CMK (cell line): ENCODE results near the gene KCNK4.

GRCh38 chr11:64248251-64249107 is 1.7 kb upstream of the PPP1R14B start:
- RRBS, result 70% methylated on average over 4 of the region's 14 CpGs

DNA sequence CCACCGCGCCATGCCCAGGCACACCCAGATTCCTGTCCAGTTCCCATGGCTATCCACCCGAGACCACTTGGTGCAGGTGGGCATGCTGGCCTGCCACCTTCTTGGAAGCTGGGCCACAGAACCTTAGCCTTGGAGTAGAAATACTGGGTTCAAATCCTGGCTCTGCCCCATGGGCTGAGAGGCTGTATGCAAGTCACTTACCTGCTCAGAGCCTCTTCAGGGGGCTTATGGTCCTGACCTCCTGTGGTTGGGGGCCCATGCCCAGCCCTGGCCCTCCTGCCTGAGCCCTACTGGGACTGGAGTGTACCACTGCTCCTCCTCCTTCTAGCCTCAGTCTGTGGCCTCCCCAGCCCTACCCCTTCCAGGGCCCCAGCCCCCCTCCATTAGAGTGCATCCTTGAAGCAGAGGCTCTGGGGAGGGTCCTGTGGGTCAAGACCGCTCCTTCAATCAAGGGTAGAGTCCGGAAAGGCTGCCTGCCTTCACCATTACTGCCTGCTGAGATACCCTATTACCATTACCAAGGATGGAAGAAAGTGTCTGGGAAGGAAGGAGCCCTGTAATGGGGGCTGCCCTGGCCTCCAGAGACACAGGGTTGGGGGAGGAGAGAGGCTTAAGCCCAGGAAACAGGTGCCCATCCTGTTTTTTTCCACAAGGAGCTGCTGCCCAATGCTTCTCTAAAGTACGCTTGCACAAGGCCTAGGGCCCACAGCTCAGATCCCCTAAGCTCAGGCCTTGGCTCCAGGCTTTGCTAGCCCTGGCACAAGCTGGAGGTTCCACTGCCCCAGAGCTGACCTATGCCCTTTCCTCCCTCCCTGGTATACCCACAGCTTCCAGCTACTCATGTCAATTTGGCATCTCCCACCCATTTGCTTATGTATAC is 1.9 kb upstream of the PLCB3 start:
- RRBS, result no CpG with 5 or more reads among the region's 6 CpGs

DNA sequence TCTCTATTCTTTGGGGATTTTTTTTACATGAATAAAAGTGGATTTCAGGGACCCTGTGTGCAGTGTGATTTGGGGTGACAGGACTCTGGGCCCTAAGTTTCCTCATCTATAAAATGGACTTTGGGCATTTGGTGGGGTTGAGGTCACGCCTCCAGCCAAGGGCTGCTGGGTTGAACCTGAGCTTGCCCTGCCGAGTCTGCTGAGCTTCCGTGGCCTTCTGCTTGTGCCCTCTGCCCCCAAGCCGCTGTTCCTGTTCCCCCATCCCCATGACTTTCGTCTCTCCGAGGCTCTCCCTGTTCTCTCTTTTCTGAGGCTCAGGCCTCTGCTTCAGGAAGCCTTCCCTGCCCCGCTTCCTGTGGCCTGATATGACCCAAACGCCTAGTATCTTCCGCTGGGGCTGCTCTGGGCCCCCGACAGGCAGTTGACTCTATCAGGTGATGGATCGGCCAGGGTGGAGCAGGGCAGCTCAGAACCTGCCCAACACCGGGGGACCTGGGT is 16.5 kb downstream of the BAD start:
- RRBS, result no CpG with 5 or more reads among the region's 12 CpGs

DNA sequence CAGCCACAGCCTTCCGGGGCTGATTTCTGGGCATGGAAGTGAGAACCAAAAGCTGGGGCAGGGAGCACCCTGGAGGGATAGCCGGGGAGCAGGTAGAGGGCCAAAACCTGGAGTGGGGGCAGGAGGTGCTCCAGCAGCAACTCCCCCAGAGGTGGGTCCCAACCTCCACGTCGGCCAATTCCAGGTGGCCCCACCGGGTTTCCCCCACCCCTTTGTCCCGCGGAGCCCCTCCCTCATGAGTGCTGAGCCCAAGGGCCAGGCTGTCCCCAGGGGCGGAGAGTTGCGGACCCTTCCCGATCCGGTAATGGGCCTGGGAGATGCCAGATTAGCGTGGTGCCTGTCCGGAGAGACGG is at the start of gene KCNK4:
Gene KCNK4 (plus strand): TSS at position 239 of the 353 bp plus-strand sequence.
- RRBS, result 89% methylated on average over 13 of the region's 14 CpGs

GRCh38 chr11:64299238-64300116 is 681 bp upstream of the CATSPERZ start:
- RRBS, result 68% methylated on average over 19 of the region's 76 CpGs

DNA sequence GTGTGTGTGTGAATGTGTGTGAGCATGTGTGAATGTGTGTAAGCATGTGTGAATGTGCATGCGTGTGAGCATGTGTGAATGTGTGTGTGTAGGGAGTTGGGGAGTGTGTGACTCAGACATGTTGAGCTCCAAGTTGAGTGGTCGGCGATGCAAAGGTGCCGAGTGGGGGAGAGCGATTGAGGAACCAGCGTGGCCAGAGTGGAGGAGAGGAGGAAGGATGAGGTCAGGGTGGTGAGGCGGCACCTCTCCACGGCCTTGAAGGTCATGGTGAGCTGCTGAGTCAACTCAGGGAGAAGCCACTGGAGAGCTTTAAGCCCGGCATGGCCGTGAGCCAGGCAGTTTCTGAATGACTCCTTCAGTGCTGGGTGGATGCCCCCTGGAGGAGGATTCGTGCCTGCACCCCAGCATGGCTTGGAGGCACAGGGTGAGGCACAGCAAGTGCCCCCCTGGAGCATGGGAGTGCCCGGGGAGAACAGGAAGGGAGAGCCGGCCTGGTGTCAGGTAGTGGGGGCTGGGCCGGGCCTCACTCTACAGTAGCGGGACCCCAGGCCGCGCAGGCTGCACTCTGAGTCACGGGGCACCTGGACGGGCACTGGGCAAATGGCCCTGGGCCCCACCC is 8.3 kb upstream of the CCDC88B start:
- RRBS, result no CpG with 5 or more reads among the region's 19 CpGs

DNA sequence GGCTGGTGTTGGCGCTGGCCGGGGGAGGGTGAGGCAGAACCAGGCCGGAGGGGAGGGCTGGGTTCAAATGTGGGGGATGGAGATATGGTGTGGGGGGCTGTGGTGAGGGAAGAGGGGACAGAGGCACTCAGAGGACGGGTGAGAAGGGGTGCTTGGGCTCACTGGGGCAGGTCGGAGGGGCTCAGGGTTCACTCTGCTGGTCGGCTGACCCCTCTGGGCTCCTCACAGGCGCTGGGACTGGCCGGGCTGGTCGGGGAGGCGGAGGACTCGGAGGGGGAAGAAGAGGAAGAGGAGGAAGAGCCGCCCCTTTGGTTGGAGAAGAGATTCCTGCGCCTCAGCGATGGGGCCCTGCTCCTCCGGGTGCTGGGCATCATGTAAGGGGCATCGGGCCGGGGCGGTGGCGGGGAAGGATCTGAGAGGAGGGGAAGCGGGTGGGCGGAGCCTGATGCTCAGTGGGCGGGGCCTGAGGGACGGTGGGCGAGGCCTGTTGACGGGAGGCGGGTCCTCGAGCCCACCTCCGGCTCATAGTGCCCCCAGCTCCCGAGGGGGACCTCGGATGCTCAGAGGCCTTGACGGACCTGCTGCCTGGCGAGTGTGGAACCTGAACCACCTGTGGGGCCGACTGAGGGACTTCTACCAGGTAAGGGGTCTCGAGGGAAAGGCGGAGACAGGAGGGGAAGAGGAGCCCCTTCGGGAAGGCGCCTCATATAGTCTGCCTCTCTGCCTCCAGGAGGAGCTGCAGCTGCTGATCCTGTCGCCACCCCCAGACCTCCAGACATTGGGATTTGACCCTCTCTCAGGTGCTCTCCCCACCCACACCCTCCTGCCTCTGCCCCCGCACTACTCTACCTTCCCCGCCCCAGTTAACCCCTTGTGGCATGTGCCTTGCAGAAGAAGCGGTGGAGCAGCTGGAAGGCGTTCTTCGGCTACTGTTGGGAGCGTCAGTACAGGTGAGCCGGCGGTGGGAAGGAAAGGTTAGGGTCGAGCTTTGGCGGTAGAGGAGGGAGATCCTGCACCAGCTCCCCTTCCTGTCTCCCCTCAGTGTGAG is 699 bp downstream of the CCDC88B start:
- RRBS, result 34% methylated on average over 7 of the region's 48 CpGs

DNA sequence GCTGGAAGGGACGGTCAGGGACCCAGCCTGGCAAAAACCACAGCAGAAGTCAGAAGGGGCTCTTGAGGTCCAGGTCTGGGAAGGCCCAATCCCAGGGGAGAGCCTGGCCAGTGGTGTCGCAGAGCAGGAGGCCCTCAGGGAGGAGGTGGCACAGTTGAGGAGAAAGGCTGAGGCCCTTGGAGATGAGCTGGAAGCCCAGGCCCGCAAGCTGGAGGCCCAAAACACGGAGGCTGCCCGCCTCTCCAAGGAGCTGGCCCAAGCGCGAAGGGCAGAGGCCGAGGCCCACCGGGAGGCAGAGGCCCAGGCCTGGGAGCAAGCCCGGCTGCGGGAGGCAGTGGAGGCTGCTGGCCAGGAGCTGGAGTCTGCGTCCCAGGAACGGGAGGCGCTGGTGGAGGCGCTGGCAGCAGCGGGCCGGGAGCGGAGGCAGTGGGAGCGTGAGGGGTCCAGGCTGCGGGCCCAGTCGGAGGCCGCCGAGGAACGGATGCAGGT is 4.6 kb downstream of the CCDC88B start:
- RRBS, result 88% methylated on average over 4 of the region's 24 CpGs

DNA sequence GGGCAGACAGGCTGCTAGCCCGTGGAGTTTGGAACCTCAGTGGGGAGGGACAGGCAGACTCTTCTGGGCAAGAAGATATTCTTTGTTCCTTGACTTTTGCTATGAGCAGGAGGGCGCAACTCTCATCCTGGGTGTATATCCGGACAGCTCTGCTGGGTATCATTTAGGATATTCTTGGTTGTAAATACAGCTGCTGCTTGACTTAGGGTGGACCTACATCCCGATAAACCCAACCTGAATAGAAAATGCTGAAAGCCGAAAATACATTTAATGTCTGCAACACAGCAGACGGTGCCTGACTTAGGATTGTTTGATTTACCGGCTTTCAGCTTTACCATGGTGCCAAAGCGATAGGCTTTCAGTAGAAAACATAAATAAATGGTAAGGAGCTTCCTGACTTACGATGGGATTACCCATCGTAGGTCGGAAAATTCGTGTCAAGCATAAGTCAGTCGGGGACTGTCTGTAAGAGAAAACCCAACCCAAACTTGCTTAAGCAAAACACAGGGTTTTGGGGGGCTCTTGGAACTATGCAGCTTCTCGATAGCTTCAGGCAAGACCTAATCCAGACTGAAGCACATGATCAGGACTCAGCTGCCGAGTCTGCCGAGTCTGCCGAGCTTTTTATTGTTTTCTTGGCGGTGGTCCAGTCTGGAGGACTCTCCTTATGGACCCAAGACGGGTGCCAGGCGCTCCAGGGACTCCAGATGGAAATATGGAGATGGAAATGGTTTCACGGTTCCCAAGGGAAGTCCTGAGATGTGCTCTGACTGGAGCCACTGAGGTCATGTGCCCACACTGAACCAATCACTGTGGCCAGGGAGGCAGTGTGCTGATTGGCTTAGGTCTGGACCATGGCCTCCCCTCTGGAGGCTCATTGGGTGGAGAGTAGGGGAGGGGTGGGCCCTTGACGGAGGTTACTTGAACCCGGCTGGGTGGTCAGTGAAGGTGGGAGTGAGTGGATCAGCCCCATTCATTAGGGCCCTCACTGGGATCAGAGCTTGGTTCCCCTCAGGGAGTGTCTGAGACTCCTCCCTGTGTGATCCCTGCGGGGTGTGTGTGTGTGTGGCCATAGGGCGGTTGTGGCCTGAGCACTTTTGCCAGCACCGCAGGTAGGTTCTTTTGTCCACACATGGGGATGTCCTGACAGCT is 13.7 kb downstream of the RPS6KA4 start:
- RRBS, result no CpG with 5 or more reads among the region's 26 CpGs

DNA sequence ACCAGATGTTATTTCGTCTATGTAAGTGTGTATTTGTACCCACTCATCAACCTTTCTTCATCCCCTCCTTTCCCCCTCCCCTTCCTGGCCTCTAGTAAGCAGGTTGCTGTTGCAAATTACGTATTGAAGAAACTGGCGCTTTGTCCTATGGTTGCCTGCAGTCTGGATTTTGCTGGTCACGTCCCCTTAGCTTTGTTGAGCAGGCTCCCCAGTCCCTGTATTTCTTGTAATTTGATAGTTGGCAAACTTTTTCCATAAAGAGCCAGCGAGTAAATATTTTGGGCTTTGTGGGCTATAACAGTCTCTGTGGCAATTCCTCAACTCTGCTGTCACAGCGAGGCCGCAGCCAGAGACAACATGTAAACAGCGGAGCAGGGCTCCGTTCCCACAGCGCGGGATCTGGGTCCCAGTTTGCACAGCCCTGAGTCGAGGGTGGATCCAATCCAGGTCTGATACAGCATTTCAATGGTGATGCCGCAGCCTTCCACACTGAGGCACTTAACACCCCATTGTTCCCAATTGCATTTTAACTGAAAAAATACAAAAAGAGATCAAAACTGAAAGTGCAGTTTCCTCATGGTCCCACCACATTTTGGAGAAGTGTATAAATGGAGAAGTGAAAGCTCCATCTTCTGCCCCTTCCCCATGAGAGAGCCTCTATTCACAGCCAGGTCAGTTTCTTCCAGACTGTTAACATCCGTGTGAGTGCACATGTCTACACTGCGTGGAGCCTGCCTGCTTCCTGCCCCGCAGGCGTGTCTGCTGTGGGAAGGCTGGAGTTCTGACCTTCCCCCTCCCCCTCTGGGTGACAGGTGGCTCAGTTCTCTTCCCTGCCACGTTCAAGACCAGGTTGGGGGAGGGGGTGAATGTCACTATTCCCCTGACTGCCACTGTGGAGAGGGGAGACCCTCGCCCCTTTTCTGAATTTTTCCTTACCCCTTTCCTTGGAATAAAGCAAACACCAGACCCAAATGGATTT is 89.1 kb downstream of the RPS6KA4 start:
- RRBS, result no CpG with 5 or more reads among the region's 19 CpGs

GRCh38 chr11:64591376-64591620 is 278 bp downstream of the SLC22A12 start:
- RRBS, result no CpG with 5 or more reads among the region's 7 CpGs

GRCh38 chr11:64608462-64608960 is 17.5 kb downstream of the SLC22A12 start:
- RRBS, result no CpG with 5 or more reads among the region's 11 CpGs

- RRBS, result no CpG with 5 or more reads among the region's 9 CpGs
These were observed 38.6 kb downstream of the SLC22A12 start for GRCh38 chr11:64629533-64630032.

DNA sequence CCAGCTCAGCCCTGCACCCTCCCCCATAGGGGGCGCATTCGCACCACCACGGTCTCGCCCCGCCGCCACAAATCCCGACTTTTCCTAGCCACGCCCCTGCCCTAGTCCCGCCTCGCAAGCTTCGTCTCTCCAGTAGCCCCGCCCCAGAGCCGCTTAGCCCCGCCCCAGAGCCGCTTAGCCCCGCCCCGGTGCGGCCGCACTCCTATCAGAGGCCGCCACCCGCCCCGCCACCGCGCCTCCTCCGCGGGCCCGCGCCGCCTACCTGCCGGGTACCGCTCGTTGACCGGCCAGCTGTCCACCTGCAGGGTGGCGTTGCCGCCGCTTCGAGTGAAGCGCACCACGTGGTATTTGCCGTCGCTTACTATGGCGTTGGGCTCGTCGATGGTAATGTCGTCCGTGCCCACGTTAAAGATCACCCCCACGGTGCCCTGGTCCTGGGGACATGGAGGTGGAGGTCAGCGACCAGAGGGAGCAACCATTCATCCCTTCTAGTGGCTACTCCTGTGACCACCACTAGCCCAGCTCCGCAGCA is 39.2 kb downstream of the SLC22A12 start:
- RRBS, result 99% methylated on average over 5 of the region's 50 CpGs

DNA sequence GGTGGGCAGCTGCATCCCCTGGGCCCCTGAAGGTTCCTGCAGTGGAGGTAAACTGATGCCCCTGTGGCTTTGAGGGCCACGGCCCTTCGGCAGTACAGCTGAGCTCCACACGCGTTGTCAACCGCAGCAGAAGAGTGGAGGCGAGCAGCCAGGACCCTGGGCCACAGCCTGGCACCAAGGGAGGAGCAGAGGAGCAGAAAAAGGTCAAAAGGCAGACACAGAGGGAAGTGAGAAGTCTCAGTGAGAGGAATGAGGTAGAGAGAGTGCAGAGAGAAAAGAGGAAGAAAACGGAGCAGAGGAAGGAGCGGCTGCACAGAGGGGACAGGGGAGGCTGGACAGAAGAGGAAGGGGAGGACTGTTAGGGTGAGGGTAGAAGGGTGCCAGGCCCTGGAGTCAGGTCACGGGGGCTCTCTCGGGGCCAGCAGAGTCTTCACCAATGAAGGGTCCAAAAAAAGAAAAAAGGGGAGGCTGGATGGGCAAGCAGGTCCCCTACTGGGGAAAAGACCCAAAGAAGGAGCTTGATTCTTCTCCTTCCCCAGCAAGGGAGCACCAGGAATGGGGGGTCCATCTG is 64.2 kb downstream of the SLC22A12 start:
- RRBS, result no CpG with 5 or more reads among the region's 10 CpGs

- RRBS, result 2% methylated on average over 12 of the region's 81 CpGs
These were observed 918 bp downstream of the RASGRP2 start for GRCh38 chr11:64742711-64743736.

DNA sequence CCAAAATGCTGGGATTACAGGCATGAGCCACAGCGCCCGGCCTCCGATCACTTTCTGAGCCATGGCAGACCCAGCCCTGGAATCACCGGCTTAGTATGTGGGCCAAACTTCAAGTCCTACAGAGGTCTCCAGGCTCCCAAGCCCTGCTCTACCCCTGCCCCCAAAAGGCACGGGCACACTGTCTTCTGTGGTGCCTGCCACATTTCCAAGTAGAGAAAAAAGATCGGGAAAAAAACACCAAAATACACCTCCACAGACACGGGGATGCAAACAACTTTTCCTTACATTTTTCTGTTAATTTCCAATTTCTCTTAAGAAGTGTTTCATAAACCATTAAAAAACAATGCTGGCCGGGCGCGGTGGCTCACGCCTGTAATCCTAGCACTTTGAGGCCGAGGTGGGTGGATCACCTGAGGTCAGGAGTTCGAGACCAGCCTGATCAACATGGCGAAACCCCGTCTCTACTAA is 1.8 kb upstream of the PYGM start:
- RRBS, result no CpG with 5 or more reads among the region's 15 CpGs

- RRBS, result no CpG with 5 or more reads among the region's 7 CpGs
These were observed 2.2 kb upstream of the PYGM start for GRCh38 chr11:64762024-64762370.

GRCh38 chr11:64799316-64800156 is 3.5 kb downstream of the MAP4K2 start:
- RRBS, result 98% methylated on average over 4 of the region's 16 CpGs

DNA sequence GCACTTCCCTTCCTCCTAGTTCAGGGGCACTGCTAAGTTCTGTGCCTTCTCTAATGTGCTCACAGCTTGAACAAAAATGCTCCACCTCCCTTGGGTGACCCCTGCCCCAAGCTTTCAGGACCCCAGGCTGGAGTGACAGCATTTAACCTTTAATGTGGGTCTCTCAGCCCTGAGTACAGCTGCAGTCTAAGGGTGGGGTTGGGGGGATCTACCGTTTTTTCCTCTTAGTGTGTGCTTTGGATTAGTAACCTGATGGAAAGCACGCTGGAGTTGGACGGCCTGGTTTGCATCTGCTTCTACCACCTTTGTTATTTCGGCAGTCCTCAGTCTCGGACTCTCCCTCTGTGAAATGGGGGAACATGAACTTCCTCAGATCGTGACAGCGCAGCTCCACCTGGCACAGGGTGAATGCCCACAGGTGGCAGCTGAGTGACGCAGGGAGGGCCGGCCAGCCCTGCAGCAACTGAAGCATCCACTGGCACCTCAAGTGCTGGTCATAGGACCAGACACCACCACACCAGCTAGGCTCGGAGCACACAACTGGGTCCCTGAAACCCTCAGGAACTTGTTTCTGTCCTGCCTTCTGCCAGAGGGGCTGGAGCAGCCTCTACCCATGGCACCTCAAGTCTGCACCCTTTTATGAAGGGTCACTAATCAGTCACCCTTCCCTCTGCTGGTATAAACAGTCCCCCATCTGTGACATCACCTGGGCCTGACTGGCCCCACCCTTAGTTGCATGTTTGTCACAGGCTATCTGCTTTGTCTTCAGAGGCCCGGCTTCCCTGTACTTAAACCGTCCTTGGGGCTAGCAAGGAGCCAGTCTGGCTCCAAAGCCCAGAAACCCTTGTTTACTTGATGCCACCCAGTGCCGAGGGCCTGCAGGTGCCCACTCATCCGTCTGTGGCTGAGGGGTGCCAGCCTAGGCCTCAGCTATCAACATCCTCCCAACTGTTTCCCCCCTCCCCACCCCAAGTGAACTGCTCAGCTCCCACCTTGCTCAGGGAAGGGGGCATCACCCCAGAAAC is 7.4 kb upstream of the CDC42BPG start:
- RRBS, result no CpG with 5 or more reads among the region's 14 CpGs